Heart left ventricle (tissue), 7 donors: ENCODE measurements around a stretch of chr2.

DNA sequence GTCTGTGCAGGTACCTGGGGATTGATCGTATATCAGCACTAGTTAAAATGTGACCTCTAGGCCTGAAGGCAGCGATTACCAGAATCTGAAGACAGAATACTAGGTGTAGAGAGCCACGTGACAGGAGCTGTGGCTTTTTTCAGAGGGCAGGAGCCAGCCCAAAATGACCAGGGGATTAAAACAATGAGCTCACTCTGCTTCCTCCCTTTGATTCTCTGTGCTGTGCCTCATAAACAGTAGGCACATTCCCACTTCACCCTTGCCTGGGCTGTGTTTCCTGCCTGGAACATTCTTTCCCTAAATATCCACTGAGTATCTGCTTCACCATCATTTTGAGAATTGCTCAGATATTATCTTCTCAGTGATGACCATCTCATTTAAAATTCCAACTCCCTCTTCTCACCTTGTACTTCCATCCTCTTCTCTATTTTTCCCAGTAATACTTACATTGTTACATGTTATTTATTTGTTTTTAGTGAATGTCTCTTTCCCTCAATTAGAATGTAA lies 15.3 kb downstream of the ITGAV start:
- PRO-cap, 6 experiments = peak in 2 of 6 experiments; most common minus-strand start position 219 of the sequence (in 2)
- RAMPAGE, long total RNA, 2 experiments = no peak in any of the 2 experiments
- RRBS = no CpG with 5 or more reads among the region's 3 CpGs

DNA sequence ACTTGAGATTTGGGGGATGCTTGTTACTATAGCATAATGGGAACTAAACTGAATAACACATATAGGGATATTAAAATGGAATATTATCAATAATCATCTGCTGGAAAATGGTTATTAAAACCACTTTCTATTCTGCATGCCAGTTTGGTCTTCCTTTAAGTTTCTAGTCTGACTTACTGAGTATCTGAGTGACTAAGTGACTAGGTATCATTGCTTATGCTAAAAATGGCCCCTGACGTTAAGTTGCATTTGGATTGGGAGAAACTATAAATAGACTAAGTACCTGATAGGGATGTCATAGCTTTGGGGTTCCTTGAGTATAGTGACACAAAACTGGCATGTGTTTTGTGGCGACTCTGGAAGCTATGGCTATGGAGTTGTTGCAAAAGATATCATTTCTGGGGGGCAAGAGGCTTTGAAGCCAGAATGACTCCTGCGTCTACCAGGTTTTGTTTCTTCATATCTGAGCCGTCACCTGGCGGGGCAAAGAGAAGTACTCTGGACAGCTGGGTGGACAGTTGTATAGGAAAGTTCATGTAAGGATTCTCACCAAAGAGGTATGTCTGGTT lies 17.8 kb downstream of the ITGAV start:
- PRO-cap, 6 experiments = peak in 3 of 6 experiments; most common plus-strand start position 320 of the sequence (in 2); most common minus-strand start position 178 of the sequence (in 2)
- RAMPAGE, long total RNA, 2 experiments = start-site peak on the plus strand in 2 of 2 experiments, centred at positions 327 to 345 of the sequence, 45 to 108 reads per replicate
- RRBS = no CpG with 5 or more reads among the region's 5 CpGs

DNA sequence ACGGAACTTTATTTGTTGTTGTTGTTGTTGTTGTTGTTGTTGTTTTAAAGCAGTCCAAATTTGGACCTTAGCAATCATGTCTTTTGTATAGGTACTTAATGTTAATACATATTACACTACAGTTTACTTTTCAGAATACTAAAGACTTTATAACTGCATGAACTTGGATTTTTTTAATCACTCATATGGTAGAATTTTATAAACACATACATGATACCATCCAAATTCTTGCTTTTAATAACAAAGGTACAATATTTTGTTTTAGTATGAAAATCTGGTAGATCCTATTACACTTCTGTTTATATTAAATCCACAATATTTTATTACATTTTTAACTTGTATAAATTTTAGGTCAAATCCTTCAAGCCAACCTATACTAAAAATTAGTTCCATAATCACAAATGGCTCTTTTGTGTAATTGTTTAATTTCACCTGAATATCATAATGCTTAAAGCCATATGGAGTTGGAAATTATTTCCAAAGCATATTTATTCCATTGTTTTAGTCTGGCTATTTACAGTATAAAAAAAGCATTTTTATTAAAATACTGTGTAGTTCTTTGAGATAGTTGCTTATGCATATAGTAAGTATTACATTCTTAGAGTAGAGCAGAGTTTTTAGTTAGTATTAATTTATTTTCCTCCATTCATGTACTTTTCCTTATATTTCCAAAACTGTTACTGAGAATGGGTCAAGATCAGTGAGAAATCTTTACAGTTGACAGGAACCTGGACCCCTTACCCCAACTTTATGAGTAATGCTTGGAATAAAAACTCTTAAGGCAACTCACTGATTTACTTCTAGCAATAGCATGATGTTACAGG lies 16.0 kb upstream of the FAM171B start:
- PRO-cap, 6 experiments = no peak in any of the 6 experiments
- RAMPAGE, long total RNA, 2 experiments = start-site peak on the plus strand in 1 of 2 experiments, centred at positions 237 to 429 of the sequence, 51 to 141 reads per replicate
- RRBS = no CpG with 5 or more reads among the region's 1 CpG

DNA sequence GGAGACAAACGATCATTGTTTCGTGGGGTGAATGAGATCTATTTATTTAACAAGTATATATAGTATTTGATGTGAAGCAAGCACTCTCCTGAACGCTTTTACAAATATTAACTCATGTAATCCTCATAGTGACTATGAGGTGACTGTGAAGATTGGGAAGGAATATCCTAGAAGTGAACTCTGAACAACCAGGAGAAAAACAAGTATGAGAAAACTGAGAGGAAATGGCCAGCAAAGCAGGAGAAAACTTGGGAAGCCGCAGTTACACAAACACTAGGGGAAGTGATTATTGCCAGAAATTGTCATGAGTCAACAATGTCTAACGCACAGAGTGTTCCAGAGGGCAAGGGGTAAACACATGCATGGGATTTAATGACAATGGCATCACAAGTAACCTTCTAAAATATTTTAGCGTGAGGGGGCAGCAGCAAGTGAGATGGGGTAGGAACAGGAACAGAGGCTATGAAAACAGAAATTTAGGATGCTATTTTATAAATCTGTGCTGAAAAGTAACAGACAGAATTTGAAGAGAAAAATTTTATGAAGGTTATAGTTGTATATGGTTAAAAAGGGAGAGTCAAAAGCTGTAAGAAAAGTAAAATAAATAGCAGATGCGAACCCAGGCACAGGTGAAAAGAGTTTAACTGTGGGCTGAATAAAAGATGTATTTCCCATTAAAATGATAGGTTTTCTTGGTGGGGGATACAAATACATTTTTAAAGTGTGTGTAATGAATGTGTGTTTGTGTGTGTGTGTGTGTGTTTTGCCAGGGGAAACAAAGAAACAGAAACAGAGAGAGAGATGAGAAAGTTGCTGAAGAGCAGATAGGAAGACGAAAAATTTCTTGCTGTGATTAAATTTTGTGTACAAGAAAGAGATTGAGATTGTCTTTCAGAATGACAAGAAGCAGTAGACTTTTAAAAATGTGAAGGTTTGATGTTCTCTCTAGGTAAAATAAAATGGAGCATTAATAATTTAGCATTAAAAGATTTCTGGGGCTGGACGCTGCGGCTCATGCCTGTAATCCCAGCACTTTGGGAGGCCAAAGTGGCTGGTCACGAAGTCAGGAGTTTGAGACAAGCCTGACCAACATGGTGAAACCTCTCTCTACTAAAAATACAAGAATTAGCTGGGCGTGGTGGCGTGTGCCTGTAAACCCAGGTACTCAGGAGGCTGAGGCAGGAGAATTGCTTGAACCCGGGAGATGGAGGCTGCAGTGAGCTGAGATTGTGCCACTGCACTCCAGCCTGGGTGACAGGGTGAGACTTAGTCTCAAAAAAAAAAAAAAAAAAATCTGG lies 12.2 kb downstream of the TFPI start:
- PRO-cap, 6 experiments = peak in 2 of 6 experiments; most common plus-strand start position 401 of the sequence (in 2); most common minus-strand start position 100 of the sequence (in 2)
- RAMPAGE, long total RNA, 2 experiments = no peak in any of the 2 experiments
- RRBS = no CpG with 5 or more reads among the region's 14 CpGs

GRCh38 chr2:187565499-187566079 lies 11.4 kb upstream of the TFPI start:
- PRO-cap, 6 experiments = no peak in any of the 6 experiments
- RAMPAGE, long total RNA, 2 experiments = no peak in any of the 2 experiments
- RRBS = no CpG with 5 or more reads among the region's 14 CpGs

GRCh38 chr2:187673408-187674243 lies 119.4 kb upstream of the TFPI start:
- PRO-cap, 6 experiments = no peak in any of the 6 experiments
- RAMPAGE, long total RNA, 2 experiments = no peak in any of the 2 experiments
- RRBS = no CpG with 5 or more reads among the region's 15 CpGs

GRCh38 chr2:188293333-188294368 lies 2.0 kb downstream of the GULP1 start:
- PRO-cap, 6 experiments = no peak in any of the 6 experiments
- RAMPAGE, long total RNA, 2 experiments = no peak in any of the 2 experiments
- RRBS = no CpG with 5 or more reads among the region's 12 CpGs

DNA sequence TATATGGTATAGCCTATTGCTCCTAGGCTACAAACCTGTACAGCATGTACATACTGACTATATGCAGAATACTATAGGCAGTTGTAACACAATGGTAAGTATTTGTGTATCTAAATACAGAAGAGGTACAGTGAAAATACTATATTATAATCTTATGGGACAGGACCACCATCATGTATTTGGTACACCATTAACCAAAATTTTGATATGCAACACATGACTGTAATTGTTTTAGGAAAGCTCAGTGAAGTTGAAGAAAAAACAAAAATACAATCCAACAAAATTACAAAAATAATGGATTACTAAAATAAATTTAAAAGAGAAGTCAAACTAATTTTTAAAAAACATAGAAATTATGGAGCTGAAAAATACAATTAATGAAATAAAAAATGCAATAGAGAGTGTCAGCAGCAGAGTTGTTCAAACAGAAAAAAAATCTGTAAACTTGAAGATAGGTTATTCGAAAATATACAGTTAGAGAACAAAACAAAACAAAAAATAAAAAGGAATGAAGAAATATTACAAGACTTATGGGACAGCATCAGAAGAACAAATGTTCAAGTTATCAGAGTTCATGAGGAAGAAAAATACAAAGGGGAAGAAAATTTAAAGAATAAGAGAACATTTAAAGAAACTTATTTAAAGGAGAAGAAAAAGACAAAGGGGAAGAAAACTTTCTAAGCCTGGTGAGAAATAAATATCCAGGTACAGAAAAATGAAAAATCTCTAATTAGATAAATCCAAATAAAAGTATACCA lies 114.7 kb downstream of the GULP1 start:
- PRO-cap, 6 experiments = no peak in any of the 6 experiments
- RAMPAGE, long total RNA, 2 experiments = no peak in any of the 2 experiments
- RRBS = no CpG with 5 or more reads among the region's 1 CpG

DNA sequence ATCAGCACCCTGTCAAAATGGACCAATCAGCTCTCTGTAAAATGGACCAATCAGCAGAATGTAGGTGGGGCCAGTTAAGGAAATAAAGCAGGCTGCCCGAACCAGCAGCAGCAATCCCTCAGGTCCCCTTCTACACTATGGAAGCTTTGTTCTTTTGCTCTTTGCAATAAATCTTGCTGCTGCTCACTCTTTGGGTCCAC lies 82.9 kb upstream of the COL3A1 start:
- PRO-cap, 6 experiments = no peak in any of the 6 experiments
- RAMPAGE, long total RNA, 2 experiments = no peak in any of the 2 experiments
- RRBS = no CpG with 5 or more reads among the region's 1 CpG

- PRO-cap, 6 experiments = no peak in any of the 6 experiments
- RAMPAGE, long total RNA, 2 experiments = no peak in any of the 2 experiments
- RRBS = no CpG with 5 or more reads among the region's 1 CpG
These were observed 20.7 kb downstream of the COL3A1 start for GRCh38 chr2:188994901-188995330.

- PRO-cap, 6 experiments = no peak in any of the 6 experiments
- RAMPAGE, long total RNA, 2 experiments = no peak in any of the 2 experiments
- RRBS = no CpG with 5 or more reads among the region's 3 CpGs
These were observed 36.0 kb downstream of the COL3A1 start for GRCh38 chr2:189010125-189010538.

- PRO-cap, 6 experiments = no peak in any of the 6 experiments
- RAMPAGE, long total RNA, 2 experiments = no peak in any of the 2 experiments
These were observed 94.0 kb downstream of the COL5A2 start for GRCh38 chr2:189085522-189086044.

DNA sequence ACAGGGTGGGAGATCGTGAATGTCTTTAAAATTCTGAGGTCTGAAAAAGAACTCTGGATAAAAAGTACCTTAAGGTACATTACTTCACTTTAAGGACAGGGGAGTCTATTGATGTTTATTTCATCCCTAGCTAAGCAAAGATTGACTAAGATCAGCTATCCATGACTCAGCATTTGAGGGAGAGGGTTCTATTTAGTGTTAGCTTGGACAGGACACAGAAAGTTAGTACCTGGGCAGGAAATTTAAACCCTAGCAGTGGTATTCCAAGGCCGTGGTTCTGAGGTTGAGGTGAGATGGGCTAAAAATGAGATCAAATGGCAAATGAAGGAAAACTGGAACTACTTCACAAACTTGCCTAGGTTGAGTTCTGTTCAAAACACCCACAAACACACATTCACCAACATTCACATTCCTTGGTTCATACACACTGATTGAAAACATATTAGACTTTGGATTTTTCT lies 31.5 kb downstream of the SLC40A1 start:
- PRO-cap, 6 experiments = no peak in any of the 6 experiments
- RAMPAGE, long total RNA, 2 experiments = no peak in any of the 2 experiments
- RRBS = no CpG with 5 or more reads among the region's 2 CpGs

DNA sequence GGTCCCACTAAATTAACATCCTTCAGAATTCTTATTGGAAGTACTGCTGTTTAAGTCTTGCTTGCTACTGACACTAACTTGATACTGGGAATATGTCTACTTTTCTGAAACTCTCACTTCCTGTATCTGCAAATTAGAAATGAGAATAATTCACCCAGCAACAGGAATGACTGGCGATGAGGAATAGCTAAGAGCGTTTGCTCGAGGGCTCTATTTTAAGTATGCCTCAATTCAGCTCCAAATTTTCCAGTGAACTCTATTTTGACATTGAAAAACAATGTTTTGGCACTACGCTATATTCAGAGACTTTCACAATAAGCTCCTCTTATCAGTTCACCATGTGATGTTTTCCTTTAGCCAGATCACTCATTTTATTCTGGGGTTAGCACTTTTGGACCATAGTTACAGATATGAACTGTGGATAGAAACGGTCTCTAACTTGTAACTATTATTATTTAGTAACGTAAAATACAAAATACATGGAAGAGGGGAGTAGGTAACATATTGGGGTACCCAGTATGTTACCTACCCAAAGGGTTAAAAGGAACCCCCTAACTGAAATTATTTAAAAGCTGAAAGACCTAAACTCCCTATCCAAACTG lies 28.2 kb downstream of the SLC40A1 start:
- PRO-cap, 6 experiments = peak in 1 of 6 experiments; most common plus-strand start position 399 of the sequence (in 1); most common minus-strand start position 86 of the sequence (in 1)
- RAMPAGE, long total RNA, 2 experiments = no peak in any of the 2 experiments
- RRBS = no CpG with 5 or more reads among the region's 6 CpGs

DNA sequence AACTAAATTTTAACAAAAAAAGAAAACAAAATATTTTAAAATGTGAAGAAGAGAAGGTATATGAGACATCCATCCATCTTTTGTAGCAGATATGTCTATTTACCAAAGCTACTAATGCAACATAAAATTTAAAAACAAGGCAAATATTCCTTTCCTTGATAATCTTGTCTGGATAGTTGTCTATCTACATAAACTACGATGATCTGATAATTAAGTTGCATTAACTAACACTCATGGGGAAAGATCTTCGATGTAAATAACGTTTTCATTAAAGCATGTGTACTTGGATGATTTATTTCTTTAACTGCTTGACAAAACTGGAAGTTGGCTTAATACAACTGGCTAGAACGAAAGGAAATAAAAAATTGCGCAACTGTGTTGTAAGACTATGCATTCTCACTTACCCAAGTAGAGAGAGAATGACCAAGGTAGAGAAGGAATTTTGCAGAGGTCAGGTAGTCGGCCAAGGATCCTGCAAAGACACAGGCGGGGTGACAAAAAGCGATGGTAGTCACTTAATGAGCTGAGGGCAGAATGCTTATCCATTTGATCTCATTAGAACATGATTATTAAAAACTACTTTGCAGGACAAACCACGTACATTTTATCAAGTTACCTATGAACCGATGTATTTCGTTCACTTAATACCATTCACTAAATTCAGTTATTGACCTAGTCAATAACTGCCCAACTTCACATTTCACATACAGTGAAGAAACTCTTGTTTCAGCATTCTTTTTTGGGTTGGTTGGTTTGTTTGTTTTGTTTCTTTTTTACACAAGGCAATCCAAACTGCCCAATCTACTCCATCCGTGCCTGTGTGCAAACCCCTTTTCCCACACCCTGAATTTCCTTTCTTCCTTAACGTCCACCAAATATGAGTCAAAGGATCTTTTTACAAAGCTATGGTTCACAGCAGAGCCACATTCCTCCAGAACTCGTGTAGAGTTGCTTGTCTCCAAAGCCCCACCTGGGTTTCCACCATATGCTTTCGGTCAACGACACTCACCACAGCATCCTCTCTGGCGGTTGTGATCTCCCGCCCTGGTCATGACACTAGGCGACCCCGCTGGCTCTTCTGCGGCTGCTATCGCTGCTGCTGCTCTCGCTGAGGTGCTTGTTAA lies 815 bp downstream of the SLC40A1 start:
- PRO-cap, 6 experiments = no peak in any of the 6 experiments
- RAMPAGE, long total RNA, 2 experiments = no peak in any of the 2 experiments
- RRBS = no CpG with 5 or more reads among the region's 23 CpGs

DNA sequence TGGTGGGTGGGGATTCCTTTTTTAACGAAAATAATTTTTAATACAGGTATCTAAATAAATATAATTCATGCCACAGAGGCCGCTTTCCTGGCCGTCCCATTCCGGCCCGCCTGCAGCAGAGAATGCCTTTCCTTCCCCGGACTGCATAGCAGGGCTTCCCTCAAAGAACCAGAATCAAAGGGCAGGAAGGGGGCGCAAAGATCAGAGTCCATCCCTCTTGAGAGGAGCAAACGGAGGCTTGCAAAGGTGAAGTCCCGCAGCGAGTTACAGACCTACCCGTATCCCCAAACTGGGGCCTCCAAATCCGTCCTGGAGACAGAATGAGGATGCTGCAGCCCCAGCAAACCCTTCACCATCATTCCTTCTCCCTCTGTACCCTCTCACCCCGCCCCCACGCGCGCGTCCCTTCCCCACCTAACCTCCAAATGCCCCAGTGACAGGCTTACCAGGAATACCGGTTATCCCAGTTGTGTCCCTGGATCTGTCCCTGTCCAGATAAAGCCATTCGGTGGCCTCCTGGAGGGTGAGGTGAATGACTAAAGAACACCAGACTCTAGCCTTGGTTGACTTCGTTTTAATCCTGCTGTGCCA lies 771 bp upstream of the SLC40A1 start:
- PRO-cap, 6 experiments = peak in 4 of 6 experiments; most common plus-strand start position 176 of the sequence (in 2); most common minus-strand start position 124 of the sequence (in 2)
- RAMPAGE, long total RNA, 2 experiments = no peak in any of the 2 experiments
- RRBS = 0% methylated on average over 3 of the region's 20 CpGs

GRCh38 chr2:189629095-189629618 lies 32.1 kb upstream of the ASDURF start:
- PRO-cap, 6 experiments = no peak in any of the 6 experiments
- RAMPAGE, long total RNA, 2 experiments = no peak in any of the 2 experiments
- RRBS = no CpG with 5 or more reads among the region's 5 CpGs

DNA sequence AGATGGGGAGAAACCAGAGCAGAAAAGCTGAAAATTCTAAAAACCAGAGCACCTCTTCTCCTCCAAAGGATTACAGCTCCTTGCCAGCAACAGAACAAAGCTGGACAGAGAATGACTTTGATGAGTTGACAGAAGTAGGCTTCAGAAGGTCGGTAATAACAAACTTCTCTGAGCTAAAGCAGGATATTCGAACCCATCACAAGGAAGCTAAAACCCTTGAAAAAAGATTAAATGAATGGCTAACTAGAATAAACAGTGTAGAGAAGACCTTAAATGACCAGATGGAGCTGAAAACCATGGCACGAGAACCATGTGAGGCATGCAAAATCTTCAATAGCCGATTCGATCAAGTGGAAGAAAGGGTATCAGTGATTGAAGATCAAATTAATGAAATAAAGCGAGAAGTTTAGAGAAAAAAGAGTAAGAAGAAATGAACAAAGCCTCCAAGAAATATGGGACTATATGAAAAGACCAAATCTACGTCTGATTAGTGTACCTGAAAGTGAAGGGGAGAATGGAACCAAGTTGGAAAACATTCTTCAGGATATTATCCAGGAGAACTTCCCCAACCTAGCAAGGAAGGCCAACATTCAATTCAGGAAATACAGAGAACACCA lies 38.3 kb downstream of the ANKAR start:
- PRO-cap, 6 experiments = no peak in any of the 6 experiments
- RAMPAGE, long total RNA, 2 experiments = no peak in any of the 2 experiments
- RRBS = no CpG with 5 or more reads among the region's 7 CpGs

DNA sequence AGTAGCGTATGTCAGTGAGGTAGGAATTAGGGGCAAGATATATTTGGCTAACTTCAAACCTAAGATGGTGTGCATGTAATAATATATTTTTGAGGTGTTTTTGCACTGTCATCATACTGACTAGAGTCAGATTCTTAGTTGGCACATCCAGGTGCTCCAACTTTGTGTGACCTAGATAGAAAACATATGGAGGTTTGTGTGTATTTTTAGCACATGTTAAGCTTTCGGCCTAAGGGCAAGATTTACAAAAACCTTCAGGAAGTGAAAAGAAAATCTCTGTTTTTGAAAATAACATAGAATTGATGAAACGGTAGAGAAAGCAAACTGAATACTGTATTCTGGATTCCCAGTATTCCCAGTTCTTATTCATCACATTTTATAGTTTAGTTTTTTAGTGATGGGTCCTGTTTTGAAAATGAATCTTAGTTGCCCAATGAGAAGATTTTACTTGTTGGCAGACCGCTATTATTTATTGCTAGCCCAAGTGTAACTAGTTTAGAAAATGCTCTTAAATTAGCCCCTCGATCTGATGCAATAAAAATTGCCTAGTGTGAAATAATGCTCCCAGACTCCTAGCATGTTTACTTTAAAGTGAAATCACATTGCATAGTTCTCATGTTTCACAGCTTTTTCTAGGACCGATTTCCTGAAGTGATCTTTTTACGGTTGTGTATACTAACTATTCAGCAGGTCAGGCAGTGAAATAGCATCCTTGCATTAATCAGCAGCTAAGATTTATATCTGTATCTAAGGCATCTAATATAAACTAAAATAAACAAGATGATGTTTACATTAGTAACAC lies 52.2 kb downstream of the PMS1 start:
- PRO-cap, 6 experiments = no peak in any of the 6 experiments
- RAMPAGE, long total RNA, 2 experiments = no peak in any of the 2 experiments
- RRBS = no CpG with 5 or more reads among the region's 7 CpGs

DNA sequence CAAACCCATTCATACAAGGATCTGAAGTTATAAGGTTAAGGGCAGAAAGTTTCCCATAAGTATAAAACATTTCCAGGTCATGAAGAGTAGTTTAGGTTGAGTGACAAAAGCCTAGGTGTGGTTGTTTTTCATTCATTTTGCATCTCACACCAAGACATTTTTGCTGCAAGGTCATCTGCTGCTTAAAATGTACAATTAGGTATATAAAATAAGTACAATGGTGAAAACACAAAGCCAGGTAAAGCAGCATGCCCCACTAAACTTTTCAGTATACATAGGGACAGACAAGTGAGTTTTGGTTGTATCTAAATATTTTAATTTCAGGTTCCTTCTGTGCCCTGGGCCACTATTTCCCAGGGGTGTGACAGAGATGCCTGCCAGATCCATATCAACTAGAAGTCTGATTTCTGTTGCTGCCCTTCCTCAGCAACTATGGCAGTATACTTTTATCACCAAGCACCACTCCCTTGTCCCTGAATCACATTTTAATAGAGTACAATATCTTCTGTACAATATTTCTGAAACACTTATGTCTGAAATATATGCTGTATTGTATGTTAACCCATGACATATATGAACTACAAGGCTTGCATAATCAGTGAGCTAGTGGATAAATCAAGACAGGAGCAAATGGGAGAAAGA lies 21.2 kb downstream of the C2orf88 start:
- PRO-cap, 6 experiments = no peak in any of the 6 experiments
- RAMPAGE, long total RNA, 2 experiments = no peak in any of the 2 experiments